Epithelial cell of esophagus (primary cell): ENCODE measurements around the genes TREX1, IP6K2 and PRKAR2A.

- RRBS, result no CpG with 5 or more reads among the region's 9 CpGs
Measured at GRCh38 chr3:47949581-47950644, 66.3 kb downstream of the MAP4 start.

DNA sequence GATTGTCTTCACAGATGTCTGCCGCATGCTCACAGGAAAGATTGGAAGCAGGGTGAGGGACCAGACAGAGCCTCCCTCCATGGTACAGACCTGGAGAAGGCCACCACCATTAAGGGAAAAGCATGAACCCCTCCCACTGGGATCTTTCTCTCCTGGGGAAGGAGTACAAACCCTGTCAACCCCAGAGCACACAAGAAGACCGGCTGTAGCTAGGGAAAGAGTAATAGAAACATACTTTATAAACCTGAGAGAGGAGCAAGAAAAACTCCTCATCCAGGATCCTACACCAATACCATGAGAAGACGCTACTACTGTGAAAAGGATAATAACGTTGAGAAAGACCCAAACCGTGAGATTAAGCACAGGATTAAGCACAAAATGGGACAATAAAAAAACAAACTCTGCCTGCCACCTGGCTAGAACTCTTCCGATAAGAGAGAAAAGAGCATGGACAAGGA is 20.2 kb downstream of the MAP4 start:
- RRBS, result no CpG with 5 or more reads among the region's 6 CpGs

DNA sequence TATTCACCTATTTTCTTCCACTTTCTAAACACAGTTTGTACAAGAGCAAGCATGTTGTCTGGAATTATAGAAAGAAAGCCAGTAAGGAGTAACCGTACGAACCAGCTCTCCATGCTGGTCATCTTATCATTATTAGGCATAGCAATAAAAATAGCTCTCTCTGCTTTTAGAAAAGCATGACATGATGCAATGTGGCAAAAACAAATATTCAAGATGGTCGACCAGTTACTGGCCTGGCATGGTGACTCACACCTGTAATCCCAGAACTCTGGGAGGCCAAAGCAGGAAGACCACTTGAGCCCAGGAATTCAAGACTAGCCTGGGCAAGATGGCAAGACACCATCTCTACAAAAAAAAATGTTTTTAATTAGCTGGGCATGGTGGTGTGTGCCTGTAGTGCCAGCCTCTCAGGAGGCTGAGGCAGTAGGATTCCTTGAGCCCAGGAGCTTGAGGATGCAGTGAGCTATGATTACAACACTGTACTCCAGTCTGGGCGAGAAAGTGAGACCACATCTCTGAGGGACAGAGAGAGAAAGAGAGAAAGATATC is 2.7 kb upstream of the MAP4 start:
- RRBS, result no CpG with 5 or more reads among the region's 4 CpGs

GRCh38 chr3:48130192-48131061 is 57.8 kb downstream of the CDC25A start:
- RRBS, result no CpG with 5 or more reads among the region's 11 CpGs

DNA sequence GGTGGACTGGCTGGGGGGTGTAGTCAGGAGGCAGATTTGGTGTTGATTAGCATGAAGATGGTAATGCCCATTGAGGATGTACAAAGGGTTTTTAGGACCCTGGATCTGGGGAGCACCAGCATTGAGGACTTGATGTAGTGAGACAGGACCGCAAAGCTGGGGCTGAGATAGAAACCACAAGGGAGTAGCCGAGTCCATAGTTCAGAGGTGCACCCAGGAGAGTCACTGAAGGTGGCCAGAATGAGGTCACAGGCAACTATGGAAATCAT is 2.7 kb upstream of the CDC25A start:
- RRBS, result no CpG with 5 or more reads among the region's 2 CpGs

- RRBS, result no CpG with 5 or more reads among the region's 12 CpGs
Measured at GRCh38 chr3:48215294-48216409, 7.6 kb upstream of the CAMP start.

DNA sequence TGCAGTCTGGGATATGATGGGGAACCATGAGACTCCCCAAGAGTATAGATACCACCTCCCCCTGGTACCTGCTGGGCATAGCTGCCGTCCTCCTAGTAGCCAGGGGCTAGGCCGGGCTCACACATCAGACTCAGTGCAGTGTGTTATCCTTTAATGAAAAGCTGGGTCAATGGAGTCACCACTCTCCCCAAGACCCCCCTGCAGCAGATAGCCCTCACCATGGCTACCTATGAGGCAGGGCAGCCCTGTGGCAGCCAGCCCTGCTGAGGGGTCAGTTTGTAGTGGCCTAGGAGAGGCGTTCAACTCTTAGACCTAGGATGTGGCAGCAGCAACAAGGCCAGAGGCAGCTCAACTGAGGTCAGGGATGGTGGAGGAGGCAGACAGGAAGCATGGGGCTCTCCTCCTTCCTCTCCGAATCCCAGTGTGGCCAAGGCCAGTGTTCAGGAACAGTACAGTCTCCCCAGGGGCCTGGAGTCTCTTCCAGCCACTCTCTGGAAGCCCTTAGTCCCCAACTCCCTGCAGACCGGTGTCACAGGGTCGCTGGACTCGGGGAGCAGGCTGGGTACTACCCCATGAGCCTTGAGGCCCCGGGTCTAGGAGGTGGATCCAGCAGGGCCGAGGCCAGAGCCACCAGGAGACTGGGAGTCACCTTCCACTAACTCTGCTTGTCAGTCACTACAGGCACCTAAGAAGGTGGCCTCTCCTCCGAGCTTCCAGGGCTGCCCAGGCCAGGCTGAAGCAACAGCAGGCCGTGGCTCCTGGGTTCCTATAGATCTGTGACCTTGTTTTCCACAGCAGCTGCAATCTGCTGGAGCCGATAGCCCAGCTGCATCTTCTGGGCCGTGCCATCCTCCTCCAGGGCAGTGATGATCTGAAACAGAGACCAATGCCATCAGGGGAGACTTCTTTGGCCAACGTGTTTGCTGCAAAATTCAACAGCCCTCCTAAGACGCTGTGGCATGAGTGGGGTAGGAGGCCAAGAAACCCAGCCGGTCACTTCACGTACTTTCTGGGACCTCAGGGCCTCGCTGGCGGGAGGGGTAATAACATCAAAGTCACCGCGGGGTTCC is 25.8 kb downstream of the PLXNB1 start:
- RRBS, result 94% methylated on average over 4 of the region's 21 CpGs

DNA sequence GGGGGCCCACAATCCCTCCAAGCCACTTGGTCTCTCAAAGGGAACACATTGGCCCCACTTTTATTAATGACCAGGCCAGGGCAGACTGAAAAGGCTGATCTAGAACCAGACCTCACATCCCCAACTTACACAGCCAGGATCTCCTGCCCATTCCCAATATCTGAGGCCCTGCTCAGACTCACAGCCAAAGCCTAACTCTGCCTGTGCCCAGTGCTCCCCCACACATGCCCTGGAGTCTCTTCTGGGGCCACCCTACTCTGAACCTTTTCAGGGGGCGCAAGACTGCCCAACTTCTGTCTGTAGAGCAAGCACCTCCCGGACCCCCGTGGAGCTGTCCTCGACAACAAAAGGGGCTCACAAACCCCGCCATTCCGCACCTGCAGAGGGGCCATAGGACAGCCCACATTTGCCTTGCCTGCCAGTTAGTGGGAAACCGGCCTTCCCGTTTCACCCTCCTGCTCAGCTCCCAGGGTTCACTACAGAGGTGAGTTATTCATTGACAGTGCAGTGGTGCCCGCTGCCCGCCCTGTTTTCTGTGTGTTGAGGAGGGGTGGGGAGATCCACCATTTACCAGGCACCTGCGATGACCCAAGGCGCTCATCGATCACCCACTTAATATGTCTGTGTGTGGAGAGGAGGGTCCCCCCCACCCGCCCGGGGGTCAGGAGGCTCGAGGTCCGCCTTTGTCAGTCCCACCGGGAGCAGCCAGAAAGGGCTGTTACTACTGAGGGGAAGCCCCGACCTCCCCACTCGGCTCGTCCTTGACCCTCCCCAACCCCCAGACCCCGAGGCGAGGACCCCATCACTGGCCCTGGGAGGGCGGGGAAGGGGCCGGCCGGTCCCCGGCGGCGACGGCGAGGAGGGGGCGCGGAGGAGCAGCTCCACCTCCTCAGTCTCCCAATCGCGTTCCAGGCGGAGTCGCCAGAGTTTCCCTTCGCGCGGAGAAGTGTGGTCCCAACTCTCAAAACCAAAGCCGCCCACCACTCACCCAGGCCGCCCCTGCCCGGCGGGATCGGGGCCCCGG is 1.4 kb downstream of the PLXNB1 start:
- RRBS, result 5% methylated on average over 1 of the region's 46 CpGs

DNA sequence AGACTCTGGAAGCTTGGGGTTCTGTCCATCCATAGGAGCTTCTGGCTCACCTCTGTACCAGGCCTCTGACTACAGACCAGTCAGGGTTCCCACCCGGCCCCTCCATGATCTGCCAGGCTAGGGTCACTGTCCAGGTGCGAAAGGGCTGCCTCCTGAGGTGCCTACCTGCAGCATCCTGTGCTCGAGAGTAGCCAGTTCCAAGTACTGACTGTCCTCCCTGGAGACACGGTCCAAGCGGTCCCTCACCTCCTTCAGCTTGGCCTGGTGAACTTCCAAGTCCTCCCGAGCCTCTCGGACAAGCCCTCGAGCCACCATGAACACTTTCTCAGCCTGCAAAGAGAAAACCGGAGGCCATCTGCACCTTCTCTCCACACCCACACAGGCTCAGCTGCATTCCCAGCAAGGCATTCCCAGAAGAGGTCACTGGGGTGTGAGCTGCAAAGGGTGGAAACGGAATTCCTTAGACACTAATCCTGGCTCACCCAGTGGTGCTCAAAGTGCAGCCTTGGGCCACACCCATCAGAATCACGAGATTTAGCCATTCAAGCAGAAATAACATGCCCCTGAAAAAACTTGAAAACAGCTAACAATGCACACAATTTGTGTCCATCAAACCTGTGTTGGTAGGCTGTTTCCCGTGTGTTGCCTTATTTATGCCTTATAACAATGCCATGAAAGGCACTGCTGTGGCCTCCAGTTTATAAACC is 3.8 kb upstream of the PLXNB1 start:
- RRBS, result no CpG with 5 or more reads among the region's 12 CpGs

DNA sequence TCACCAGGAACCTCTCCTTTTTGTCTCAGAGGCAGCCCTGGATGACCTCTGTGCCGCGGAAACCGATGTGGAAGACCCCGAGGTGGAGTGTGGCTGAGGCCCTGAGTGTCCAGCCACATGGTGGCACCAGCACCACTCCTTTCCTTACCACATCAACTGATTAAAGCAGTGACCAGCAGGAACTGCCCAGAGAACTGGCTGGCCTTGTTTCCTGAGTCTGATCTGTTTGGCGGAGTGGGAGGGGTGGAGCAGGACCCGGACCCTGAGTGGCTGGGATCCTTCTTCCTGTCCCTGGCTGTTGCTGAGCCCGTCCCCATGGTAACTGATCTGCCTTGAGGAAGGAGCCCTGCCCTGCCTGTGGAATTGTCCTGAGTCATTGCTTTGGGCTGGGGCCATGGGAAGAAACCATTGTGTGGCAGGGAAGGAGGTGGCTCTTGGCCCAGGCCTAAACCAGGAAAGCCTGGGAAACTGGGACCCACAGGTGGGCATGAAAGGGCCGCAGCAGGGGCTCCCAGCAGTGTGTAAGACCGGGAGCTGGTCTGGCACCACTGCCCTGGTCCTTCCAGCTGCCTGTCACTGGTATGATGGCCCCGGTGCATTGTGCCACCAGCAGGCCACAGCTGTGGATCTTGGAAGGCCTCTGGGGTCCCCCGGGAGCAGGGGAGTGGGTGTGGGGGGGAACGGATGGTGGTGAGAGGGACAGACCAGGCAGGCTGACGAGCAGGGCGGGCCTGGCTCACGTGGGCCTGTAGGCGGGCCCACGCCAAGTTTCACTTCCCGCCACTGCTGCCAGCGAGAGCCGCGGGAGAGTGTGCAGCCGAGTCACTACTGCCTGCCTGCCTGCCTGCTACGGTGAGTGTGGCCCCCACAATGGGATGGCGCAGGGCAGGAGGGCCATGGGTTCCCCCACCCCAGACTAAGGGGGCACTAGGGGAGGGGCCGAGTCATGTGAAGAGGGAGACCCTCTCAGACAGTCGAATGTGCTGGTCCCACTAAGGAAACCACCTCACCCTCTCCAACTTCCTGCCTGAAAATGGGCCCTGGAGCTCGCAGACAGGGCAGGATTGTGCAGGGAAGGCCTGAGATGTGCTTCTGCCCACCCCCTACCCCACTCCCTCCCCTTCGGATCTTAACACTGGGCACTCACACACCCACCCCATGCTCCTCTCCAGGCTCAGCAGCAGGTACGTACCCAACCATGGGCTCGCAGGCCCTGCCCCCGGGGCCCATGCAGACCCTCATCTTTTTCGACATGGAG is at the start of gene TREX1:
TREX1 (plus strand) TSS at position 773 of the 1,258 bp plus-strand sequence.
- RRBS, result 5% methylated on average over 3 of the region's 32 CpGs

DNA sequence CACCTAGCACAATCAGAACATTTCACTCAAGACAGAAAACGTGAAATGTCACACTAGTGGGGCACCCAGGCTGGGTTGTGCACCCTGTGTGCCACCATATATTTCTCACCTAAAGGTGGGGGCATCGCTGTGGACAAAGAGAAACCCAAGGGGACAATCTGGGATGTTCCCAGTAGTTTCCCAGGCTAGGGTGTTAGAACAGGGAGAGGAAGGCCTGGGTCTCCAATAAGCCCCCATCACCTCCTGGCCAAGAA is 903 bp upstream of the SHISA5 start:
- RRBS, result no CpG with 5 or more reads among the region's 2 CpGs

DNA sequence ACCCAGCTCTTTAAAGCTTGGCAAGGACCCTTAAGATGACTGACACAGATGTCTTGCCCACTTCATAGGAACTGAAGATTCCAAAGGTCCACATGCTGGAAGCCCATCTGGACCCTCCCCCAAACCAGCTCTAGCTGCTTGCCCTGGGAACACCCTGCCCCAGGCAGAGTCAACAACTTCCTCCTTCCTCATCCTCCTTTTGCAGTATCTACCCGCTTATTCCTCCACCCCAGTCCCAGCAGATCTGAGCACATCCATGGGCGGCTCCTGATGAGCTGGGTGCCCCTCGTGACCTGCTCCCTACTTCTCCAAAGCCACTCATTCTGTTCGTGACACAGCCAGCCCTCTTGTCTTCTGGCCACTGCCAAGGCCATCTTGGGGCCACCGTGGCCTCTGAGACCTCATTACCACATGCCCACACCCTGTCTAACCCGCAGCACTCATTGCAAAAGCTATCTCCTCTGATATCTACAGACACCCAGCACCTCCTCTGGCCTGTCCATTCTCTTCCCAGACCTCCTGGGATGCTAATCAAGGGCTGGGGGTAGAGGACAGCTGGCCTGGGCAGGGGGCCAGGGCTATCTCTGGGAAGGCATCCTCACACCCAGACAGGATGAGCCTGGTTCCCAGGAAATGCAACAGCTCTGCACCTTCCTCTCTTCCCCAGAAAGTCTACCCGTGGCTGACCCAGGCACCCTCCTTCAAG is 2.1 kb upstream of the PFKFB4 start:
- RRBS, result no CpG with 5 or more reads among the region's 7 CpGs

- RRBS, result no CpG with 5 or more reads among the region's 6 CpGs
Measured at GRCh38 chr3:48596333-48596949, 1.3 kb upstream of the COL7A1 start.

DNA sequence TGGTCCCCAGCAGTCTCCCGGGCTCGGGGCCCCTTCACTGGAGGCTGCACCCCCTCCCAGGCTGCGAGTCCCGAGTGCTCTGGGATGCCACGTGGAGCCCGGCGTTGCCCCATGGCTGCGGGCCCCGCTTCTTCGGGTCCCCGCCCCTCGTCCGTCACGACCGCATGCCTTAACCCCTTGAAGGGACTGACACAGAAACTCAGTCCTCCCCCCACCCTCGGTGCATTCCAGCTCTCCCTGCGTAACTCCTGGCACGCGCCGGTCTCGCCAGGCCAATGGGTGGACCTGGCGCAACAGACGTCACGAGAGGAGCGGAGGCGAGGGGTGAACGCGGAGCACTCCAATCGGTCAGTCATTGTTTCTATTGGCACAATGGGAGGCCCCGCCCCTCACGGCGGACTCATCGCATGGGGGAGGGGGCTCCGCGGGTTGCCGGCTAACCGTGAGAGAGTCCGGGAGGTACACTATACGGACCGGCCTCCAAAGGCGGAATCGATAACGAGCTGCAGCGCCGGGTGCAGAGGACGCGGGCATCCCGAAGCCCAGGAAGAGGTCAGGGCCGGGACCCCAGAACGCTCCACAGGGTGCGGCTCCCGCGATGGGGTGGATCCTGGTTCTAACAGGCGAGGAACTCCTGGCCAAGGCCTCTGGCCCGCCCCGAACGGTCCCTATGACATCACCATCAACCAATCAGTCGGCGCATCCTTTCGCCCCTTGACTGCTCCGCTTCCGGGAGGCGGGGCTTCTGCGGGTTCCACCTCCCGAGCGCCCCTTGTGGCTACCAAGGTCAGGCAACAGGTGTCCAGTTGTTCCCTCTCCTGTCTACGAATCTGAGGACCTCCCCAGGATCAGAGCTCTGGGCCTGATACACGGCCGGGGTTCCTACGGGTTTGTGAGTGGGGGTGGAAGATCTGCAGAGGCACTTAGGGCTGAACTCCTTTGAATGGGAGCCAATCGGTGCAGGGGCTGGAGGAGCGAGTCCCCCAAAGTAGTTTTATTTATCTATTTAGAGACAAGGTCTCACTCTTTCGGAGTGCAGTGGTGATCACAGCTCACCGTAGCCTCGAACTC is 1.1 kb upstream of the CELSR3 start:
- RRBS, result 2% methylated on average over 10 of the region's 75 CpGs

GRCh38 chr3:48694439-48695147 is 8.9 kb upstream of the NCKIPSD start:
- RRBS, result no CpG with 5 or more reads among the region's 10 CpGs

DNA sequence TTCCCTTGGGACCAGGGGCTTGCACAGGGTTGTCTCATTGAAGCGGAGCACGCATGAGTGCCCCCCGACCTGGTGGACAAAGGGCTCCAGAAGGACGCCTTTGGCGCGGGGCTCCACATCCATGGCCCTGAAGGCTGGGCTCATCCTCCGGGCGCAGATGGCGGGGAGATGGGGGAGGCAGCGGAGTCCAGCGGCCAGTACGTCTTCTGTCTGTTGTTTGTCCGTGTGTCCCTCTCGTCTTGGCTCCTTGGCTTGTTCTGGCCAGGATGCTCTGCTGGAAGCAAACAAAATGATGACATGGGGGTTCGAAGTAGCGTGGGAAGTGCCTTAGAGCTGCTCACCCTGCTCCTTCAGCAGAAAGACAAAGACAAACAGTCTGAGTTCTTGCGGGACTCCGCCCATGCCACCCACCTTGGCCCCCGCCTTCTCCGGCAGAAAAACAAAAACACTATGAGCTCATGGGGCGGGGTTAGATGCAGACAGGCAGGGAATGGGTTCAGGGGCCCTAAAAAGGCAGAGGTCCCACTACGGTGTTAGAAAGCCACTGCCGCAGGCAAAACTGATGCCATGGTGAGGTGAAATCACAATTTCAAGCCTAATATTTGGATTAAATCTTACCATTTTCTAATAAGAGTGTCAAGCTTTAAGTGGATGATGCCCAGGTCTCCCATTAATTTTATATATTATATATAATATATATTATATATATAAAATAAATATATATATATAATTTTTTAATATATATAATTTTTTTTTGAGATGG is 9.6 kb upstream of the NCKIPSD start:
- RRBS, result no CpG with 5 or more reads among the region's 23 CpGs

- RRBS, result under 1% methylated on average over 18 of the region's 53 CpGs
Measured at GRCh38 chr3:48716467-48717589, at the start of gene IP6K2. IP6K2 (minus strand) TSS chr3:48717221.

DNA sequence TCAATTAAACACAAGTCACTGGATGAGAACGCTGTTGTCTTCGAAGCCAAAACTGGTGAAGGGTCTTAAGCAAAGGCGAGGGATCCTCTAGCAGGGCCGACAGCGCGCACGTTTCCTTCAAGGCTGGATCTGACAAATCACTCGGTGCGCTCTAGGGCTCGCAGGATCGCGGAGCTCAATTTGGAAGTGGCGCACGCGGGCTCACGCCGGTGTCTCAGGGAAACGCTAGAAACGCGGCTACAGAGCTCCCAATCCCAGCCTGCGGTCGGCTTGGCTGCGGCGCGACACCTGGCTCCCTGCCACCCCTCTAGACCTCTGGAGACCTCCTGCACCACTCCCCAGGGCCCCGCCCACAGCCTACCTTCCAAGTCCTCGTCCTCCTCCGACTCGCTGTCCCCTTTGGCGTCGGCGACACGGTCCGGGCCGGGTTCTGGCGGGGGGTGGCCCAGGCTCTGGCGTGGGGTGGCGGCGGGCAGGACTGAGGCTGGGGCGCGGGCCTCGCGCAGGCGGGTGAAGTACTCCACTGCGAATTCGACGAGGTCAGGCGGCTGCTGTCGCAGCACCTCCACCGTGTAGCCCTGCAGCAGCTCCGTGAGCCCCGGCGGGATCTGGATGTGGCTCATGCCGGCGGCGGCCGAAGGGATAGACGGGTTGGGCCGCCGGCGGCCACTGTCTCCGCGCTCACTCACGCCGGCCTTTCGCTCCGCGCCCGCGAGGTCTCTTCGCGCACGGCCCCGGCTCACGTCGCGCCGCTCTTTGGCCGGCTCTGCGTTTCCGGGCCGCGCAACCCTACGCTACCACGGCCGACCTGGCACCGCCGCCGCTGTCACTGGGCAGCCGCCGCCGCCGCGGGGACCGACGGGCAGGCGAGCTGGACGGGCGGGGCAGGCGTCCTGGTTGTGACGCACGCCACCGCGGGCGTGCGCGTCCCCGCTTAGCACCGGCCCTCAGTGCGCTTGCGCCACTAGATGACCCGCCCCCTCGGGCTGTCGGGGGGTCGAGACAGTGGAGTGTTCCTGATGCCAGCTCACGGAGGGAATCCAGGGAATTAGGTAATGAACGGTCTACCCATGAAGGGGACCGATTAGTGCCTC is at the start of gene PRKAR2A:
PRKAR2A (minus strand) TSS at position 901 of the 1,094 bp plus-strand sequence.
- RRBS, result 2% methylated on average over 10 of the region's 118 CpGs

DNA sequence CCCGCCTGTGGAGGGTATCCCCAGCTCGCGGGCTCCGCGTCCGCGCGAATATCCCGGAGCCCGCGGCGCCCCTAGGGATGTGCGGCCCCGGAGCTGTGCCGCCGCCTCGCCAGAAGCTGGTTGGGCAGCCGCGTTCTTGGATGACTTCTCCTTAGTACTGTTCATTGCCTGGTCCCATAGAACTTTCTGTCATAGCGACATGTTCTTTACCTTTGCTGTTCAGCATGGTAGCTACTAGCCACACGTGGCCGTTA is 658 bp downstream of the ARIH2 start:
- RRBS, result no CpG with 5 or more reads among the region's 22 CpGs

- RRBS, result no CpG with 5 or more reads among the region's 1 CpG
Measured at GRCh38 chr3:48952302-48952897, 33.8 kb downstream of the ARIH2 start.